Colon Carcinoma Metastatic in the Brain (tissue), 2 donors: ENCODE measurements around the gene IGDCC4.

DNA sequence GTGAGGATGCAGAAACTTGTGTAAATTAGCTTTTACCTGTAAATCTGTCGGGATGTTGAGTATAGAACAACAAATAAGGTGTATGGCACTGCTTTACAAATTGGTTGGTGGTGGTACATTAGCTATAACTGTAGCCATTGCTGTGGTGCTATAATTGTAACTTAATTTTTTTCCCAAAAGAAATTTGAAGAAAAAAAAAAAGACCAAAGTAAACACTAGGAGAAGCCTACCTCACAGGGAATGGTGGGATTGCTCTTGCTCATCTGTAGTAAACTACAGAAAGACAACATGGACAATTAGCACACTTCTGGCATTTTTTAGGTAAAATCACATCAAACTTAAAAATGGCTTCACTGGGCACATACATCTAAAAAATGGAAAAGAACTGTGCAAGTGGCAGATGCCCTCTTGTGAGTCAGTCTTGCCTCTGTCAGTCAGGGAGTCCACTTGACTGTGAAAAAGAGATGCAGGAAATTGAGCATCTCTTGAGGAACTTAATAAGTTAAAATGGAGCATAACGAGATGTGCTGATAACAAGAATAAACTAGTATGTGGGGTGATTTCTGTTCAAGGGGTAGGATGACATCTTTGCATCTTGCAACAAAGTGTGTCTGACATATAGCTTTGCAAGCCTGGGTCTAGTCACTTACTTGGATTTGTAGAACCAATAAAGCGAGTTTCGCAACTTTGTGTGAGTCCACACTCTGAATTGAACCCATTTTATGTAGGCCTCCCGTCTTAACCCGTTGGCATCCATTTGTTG is 2.0 kb downstream of the USP3 start:
- PRO-cap, 2 experiments = no peak in any of the 2 experiments

DNA sequence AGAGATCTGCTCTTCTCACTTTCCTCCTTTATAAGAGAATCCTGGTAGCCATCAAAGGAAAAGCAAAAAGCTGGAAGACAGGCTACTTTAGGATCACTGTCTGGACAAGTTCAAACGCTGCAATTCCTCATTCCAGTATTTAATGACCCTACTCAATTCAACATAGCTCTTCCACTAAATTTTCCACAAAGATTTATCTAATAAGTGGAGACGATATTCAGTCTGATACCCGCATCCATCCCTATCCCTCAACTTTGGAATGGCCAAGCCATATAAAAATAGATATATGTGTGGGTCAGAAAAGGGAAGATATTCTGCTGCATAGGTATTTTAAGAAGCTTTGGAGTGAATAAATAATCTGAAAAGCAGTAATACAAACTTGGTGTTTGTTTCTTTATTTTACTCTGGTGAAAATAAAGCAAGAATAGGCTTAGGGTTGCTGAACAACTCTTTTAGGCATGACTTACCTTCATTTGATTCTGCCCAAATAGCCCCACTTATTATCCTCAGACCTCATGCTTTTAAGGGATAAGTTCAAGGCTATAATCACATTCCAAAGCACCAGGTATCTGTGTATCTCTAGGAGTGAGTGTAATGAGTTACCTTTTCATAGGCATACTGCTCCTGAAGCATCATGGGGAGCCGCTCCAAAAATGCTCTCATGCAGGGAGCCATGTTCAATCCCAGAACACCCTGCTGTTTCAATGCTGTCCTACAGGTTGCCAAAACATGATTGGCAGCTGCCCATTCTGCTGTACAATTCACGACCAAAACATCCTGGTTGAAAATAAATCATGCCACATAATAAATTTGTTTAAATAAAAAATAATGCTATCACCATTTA is 43.9 kb downstream of the FBXL22 start:
- PRO-cap, 2 experiments = no peak in any of the 2 experiments

DNA sequence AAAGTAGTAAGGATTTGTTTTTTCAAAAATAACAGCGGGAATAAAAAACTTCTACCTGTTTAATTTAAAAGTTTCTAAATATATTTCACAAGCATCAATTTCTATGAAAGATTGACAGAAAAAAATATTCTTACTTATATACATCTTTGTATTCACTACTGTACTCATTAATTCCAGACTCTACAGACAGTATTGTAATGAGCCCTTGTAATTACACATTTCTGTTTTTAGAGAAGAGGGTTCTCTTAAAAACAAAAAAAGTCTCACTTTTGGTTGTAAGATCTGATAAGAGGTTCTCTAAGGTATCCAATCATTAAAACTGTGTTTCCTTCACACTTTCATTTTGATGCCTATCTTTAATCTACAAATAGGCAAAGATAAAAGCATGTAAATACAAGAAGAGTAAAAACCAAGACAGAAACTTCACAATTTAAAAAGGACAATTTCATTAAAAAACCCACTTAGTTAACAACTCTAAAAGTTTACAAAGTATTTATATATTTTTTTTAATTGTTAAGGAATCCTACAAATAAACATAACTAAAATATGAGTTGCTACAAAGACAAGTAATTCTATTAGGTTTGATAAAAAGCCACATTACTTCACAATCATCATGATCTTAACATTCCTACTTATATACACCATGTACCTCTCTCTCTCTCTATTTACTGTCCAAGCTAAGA is 75.7 kb downstream of the FBXL22 start:
- PRO-cap, 2 experiments = no peak in any of the 2 experiments

- PRO-cap, 2 experiments = no peak in any of the 2 experiments
These were observed 80.9 kb downstream of the FBXL22 start for GRCh38 chr15:63677676-63678830.

DNA sequence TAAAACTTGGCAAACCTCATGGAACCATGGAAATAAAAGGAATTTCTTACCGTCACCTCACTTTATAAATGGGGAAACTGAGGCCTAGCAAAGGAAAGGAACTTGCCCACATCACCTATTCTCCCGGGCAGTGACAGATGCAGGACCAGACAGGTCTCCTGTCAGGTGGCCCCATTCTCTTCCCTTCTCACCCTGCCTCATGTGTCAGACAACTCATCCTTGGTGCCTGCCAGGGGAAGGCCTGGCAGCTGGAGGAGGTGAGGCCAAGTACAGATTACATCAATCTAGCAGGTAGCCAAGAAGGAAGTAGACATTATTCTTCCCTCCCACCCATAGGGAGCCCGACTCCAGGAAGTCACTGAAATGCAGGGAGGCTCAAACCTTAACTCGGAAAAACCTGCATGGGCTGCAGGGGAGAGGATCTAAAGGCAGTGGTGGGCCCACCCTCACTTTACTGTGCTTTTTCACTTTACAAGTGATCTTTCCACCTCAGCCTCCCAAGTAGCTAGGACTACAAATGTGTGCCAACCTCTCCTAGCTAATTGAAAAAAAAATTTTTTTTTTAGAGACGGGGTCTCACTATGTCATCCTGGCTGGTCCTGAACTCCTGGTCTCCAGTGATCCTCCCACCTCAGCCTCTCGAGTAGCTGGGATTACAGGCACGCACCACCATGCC is 39.6 kb downstream of the DAPK2 start:
- PRO-cap, 2 experiments = no peak in any of the 2 experiments

GRCh38 chr15:64070979-64071961 is 22.4 kb downstream of the CIAO2A start:
- PRO-cap, 2 experiments = peak in 1 of 2 experiments; most common plus-strand start chr15:64071578 (in 1)

- PRO-cap, 2 experiments = no peak in any of the 2 experiments
These were observed 85.1 kb upstream of the PPIB start for GRCh38 chr15:64247962-64248334.

DNA sequence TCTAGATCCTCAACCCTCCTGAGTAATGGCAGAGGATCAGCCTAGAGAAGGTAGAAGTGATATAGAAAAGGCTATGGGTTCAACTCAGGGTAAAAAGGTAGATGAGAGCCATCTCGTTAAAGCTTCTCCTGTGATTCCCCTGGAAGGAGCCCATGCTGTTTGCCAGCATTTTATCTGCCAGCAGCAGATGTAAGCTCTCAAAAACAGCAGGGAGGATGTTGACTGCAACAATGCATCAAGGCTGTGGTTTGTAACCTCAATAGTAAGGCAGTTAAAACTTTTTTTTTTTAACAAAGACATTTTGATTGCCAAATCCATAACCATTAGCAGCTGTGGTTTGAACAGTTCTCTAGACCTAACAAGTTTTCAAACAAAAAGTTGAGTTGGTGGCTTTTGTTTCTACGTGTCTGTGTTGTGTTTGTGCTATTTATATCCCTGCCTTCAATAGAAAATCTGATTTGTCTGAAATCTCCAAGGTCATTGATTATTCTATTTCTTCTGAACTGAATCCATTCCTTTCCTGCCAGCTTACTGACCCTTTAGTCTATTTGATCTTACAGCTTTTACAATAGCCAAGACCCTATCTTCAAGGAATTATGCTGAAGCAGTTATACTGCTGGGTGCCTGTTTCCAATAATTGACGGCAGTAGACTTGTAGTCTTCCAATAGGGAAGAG is 30.0 kb upstream of the ZNF609 start:
- PRO-cap, 2 experiments = no peak in any of the 2 experiments

DNA sequence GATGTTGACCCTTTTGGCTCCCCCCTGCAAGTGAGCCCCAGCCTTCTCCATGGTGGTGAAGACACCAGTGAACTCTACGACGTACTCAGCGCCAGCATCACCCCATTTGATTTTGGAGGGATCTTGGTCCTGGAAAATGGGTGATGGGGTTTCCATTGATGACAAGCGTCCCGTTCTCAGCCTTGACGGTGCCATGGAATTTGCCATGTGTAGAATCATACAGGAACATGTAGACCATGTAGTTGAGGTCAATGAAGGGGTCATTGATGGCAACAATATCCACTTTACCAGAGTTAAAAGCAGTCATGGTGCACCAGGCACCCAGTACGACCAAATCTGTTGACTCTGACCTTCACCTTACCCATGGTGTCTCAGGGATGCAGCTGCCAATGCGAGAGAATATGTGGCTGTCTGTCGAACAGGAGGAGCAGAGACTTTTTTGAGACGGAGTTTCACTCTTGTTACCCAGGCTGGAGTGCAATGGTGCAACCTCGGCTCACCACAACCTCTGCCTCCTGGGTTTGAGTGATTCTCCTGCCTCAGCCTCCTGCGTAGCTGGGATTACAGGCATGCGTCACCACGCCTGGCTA is 69.0 kb downstream of the ZNF609 start:
- PRO-cap, 2 experiments = no peak in any of the 2 experiments

- PRO-cap, 2 experiments = no peak in any of the 2 experiments
These were observed 100.0 kb downstream of the ZNF609 start for GRCh38 chr15:64560320-64560869.

GRCh38 chr15:64633949-64634466 is 141.4 kb downstream of the RBPMS2 start:
- PRO-cap, 2 experiments = no peak in any of the 2 experiments

DNA sequence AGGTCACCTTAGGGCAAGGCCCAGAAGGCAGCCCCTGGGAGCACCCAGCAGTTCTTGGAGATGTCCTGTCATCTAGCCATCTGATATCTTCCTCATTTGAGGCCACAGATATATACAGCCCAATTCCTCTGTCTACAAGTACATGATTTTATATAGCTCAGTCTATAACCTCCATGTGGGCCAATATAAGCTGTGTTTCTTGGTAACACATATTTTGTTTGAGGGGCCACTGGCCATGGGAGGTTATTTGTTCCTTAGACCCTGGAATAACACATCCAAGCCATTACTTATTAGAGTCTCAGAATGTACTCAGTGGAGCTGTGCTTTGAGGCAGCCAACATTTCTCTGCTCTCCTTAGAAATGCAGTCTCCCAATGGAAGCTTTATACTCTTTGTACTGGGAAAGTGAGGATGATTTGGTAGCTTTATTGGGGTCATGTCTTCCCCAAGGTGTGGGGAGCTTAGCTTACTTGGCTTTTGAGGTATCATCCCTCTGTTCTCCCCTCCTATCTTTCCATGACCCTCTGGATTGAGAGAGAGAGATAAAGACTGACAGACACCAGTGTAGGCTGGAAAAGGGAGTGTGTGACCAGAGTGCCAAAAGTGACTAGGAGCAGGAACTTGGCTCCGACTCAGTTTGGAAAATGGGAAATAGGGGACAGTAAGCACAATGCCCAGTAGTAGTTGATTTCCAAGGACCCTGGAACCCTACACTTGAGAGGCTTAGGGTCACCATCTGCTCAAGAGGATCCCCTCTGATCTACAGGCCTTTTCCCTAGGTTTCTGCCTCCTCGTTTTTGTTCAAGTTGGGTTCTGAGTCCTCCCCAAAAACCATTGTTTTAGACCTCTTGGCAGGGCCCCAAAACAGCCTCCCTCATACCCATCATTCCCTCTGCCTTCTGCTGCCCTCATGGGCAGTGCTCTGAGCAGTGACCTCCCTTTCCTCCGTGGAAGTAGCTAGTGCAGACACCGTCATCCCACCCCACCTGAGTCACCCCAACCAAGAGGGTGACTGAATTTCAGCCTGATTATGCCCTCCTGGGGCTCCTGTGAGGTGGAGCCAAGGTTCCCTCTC is 92.4 kb downstream of the RBPMS2 start:
- PRO-cap, 2 experiments = no peak in any of the 2 experiments

DNA sequence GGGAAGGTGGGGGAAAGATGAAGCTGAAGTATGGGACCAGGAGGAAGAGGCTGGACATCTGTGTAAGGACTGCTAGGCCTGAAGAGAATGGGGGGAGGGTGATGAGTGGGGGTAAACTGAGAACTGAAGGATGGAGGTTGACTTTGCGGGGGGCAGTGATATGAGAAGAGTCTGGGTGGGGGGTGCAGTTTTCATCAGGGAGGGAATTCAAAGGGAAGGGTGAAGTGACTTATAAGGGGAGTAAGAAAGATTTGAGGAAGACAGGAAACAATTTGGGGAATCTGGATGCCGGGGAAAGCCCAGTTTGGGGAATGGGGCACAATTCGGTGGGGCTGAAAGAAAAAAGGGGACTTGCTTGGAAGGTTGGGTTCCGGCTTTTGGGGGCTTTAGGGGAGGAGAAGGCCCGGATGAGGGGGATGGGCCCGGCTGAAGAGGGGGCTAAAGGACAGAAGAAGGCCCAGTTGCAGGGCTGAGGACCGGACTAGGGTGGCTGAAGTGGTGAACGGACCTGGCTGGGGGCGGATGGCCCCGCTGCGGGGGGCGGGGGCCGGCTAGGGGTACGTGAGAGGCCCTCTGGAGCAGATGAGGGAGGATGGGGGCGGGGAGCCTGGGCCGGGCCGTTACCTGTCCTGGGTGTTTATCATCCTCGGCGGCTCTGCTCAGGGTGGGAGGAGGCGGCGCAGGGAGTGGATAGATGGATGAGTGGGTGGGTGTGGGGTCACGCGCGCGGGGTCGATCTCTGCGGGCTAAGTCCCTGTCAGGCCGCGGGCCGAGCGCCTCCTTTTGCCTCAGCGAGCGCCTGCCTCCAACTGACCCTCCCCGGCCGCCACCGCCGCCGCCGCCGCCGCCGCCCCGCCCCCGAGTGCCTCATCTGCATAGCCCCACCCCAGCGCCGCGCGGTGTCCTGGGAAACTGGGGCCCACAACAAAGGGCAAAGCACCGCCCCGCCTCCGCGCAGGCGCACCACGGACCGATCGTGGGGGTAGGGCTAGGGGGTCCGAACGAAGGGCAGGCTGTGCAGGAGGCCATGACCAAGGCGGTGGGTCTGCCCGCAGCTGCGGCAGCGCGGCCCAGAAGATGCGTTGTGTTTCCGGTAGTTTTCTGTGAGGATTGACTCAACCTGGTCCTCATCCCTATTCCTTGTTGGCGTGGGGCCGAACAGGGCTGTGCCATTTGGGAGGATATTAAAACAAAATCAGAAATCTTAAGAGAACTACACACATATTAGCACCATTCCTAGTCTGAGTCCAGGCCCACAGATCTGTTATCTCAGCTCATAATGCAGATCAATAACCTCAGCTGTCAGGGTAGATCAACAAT is 72.5 kb downstream of the RBPMS2 start:
- PRO-cap, 2 experiments = peak in 2 of 2 experiments; most common plus-strand start position 985 of the sequence (in 2); most common minus-strand start position 801 of the sequence (in 1)

DNA sequence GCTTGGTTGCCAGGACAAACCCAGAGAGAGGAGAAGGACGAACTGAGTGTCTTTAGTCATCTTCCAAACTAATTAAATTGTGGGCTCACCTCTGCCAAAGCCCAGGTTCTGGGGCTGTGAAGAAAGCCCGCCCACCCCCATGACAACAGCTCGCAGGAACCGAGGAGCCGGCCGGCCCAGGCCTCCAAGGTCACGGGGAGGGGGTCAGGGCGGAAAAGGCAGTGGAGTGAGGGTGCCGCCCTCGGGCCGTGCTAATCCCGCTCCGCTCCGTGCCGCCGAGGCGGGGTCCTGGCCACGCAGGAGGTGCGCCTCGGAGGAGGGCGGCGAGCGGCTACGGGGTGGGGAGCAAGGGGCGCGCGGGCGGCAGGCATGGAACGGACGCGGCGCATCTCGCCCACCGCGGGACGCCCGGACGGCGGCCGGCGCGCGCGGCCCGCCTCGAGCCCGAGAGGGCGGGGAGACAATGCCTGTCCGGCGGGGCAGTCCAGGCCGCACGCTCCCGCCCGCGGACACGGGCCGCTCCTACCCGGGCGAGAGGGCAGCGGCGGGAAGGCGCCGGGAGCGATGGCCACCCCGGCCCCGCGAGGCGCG is 727 bp downstream of the RBPMS2 start:
- PRO-cap, 2 experiments = no peak in any of the 2 experiments

DNA sequence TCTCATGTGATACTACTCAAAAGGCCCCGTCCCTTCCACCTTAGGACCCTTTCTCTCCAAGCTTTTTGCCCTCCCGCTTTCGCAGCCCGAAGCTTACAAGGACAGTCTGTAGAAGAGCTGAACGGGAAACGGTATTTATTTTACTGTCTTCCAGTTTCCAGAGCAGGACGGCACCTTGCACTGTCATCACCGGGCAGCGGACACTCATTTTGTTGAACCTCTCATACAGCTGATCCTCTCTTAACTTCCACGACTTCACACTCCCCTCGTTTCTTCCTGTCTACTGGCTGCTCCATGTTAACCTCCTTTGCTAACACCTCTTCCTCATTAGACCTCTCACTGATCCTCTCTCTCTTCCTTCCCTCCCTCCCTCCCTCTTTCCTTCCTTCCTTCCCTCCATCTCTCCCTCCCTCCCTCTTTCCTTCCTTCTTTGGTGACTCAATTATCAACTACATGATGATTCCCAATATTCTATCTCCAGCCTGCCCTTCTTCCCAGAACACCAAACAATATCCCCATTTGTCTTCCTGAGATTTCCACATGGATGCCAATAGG is 5.5 kb upstream of the PLEKHO2 start:
- PRO-cap, 2 experiments = no peak in any of the 2 experiments

- PRO-cap, 2 experiments = no peak in any of the 2 experiments
These were observed 38.0 kb downstream of the ANKDD1A start for GRCh38 chr15:64949473-64950296.

- PRO-cap, 2 experiments = no peak in any of the 2 experiments
These were observed 37.5 kb downstream of the SPG21 start for GRCh38 chr15:64951867-64952960.

DNA sequence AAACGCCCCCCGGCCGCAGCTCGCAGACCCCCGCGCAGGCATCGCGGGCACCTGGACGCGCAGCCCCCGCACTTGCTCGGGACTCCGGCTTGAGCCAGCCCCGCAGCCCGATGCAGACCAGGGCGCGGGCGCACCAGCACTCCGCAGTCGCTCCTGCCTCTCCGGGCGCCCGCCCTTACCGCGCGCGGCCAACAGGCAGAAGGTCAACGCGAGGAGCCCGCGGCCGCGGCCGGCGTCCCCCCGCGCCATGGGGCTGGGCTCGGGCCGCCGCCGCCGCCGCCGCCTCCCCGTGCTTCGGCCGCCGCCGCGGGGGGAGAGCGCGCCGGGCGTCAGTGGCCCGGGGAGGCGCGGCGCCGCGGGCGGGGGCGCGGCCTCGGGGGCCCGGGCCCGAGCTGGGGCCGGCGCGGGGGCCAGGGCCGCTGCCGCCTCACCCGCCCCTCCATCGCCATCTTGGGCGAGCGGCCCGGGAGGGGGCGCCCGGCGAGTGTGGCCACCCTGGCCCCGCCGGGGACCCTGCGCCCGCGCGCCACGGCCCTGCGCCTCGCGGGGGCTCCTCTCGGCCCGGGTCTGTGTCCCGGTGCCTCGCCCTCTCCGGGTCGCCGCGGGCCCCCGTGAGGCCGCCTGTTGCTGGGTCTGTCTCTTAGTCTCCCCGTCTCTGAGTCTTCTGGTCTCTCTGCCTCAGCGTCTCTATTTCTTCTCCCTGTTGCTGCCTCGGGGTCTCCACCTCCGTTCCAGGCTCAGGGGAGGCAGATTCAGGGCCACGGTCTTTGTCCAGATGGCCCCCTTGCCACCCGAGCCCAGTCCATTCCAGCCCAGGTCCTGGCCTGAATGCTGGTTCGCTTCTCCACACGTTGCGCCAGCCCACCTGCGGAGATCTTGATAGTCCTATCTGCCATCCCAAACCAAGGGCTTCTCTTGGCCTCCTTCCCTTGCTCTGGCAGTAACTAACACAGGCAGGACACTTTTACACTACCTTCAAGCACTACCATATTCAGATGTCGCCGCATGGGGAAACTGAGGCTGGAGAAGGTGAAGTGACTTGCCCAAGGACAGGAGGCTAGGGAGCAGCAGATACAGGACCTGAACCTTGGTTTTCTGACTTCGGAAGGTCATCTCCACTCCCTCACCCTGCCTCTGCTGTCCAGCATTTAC is at the start of gene IGDCC4:
IGDCC4 (minus strand) TSS at position 334 of the 1,152 bp plus-strand sequence.
- PRO-cap, 2 experiments = no peak in any of the 2 experiments

- PRO-cap, 2 experiments = no peak in any of the 2 experiments
These were observed 19.3 kb downstream of the DENND4A start for GRCh38 chr15:65772865-65773198.

- PRO-cap, 2 experiments = no peak in any of the 2 experiments
These were observed 31.7 kb upstream of the RAB11A start for GRCh38 chr15:65837662-65837996.